Hair follicular keratinocyte (primary cell): Measurements from ENCODE around the gene UBXN4.

DNA sequence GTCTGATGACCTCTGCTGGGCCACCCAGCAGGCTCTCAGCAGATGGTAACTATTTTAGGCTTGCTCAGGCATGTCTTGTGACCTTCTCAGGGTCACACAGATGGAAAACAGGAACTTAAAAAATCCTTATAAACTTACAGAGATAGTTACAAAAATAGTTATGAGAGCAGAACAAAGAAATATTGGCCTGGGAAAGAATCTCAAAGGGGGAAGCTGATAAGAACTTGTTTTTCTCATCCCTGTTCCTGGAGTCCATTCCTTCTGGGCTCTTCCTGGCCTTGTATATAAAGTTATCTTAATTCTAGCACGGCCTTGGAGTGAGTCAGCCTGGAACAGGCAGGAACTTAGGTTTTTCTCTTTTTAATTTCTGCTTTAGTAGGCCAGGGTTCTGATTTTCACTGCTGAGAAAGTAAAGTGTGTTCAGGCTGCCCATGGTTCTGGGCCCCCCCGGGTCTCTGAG lies 141.4 kb downstream of the CCDC74A start:
- RAMPAGE, long total RNA: no peak

GRCh38 chr2:132037628-132038293 lies 124.0 kb downstream of the ANKRD30BL start:
- RAMPAGE, long total RNA: no peak

DNA sequence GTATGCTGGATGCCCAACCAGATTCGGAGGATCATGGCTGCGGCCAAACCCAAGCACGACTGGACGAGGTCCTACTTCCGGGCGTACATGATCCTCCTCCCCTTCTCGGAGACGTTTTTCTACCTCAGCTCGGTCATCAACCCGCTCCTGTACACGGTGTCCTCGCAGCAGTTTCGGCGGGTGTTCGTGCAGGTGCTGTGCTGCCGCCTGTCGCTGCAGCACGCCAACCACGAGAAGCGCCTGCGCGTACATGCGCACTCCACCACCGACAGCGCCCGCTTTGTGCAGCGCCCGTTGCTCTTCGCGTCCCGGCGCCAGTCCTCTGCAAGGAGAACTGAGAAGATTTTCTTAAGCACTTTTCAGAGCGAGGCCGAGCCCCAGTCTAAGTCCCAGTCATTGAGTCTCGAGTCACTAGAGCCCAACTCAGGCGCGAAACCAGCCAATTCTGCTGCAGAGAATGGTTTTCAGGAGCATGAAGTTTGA lies 24.8 kb downstream of the LYPD1 start:
- RAMPAGE, long total RNA: no peak

- RAMPAGE, long total RNA: no peak
These were observed 886 bp downstream of the LYPD1 start for GRCh38 chr2:132668842-132669796.

- RAMPAGE, long total RNA: no peak
These were observed 64.1 kb upstream of the LYPD1 start for GRCh38 chr2:132734107-132734545.

- RAMPAGE, long total RNA: no peak
These were observed 11.0 kb upstream of the NCKAP5 start for GRCh38 chr2:133579200-133579681.

GRCh38 chr2:133765589-133766260 lies 197.5 kb upstream of the NCKAP5 start:
- RAMPAGE, long total RNA: no peak

- RAMPAGE, long total RNA: no peak
These were observed 166.7 kb upstream of the MGAT5 start for GRCh38 chr2:134087175-134087641.

DNA sequence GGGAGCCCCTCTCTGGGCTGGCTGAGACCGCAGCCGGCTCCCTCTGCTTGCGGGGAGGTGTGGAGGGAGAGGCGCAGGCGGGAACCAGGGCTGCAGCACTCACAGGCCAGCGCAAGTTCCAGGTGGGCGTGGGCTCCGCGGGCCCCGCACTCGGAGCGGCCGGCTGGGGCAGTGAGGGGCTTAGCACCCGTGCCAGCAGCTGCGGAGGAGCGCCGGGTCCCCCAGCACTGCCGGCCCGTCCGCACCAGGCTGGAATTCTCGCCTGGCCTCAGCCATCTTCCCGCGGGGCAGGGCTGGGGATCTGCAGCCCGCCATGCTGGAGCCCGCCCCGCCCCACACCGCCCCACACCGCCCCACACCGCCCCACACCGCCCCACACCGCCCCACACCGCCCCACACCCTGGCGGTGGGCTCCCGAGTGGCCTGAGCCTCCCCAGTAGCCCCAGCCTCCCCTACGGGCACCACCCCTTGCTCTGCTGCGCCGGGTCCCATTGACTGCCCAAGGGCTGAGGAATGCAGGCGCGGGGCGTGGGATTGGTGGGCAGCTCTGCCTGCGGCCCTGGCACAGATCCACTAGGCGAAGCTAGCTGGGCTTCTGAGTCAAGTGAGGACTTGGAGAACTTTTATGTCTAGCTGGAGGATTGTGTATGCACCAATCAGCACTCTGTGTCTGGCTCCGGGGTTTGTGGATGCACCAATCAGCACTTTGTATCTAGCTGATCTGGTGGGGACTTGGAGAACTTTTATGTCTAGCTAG lies 123.8 kb upstream of the MGAT5 start:
- RAMPAGE, long total RNA: no peak

DNA sequence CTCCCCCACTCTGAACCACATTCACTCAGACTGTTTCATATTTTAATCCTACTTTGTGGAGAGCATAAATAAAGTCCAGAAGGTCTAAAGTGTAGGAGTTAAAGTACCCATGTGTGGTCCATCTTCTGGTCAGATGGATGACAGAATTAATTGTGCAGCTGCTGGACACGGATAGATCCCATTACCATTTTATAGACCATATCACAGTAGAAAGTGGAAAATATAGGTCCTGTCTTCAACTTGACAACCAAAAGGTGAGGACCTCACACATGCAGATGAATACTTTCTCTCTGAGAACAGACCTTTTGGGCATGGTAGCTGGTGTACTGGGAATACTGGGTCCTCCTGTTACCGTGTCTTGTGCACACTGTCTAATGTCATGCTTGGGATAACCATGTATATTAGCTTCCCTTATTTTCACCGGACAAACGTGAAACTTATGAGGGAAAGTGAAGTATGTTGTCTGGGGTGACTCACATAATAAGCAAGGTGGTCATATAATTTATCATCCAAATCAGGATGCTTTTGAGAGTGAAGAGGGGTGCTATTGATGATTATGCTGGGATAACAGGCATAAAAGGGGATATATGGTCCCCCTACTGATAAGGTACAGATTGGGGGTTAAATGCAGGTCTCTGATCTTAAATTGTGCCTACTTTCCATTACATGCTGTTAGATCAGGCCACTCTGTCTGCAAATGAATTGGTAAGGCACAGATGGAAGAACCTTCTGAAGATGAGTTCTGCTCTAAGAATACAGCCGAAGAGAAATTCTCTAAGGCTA lies 115.4 kb upstream of the MGAT5 start:
- RAMPAGE, long total RNA: no peak

- RAMPAGE, long total RNA: no peak
These were observed 49.8 kb upstream of the MGAT5 start for GRCh38 chr2:134203999-134204572.

DNA sequence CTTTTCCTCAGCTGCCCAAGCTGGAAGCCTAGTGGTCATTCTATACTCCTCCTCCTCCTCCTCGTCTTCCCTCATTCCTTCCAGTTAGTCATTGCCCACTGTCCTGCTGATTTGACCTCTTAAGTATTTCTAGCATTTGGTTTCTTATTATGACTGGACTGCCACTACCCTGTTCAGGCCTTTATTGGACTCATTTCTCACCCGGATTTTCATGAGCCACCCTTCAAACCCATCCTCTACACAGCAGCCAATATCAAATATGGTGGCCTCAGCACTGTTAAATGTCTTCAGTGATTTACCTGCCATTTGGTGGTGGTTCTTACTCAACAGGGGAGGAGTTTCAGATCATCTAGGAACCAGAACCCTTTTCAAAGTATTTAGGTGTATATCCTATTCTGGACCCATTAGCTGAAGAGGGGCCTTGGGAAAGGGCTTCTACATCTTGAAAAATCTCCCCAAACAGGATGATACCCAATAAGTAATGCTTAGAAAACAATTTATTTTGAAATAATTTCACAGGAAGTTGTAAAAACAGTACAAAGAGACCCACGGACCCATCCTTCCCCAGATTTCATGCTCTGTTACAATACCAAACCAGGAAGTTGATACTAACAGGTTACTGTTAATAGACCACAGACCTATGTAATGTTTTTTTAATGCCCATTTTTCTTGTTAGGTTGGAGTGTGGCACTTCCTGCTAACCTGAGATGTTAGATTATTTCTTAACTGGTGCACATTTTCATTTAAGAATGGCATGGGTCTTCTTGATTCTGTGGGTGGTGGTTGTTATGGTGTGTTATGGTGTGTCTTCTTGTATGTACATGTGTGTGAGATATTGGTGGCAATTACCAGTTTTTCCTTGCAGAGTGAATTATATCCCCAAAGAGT lies 21.6 kb upstream of the MGAT5 start:
- RAMPAGE, long total RNA: no peak

- RAMPAGE, long total RNA: no peak
These were observed 1.7 kb upstream of the MGAT5 start for GRCh38 chr2:134251955-134252845.

DNA sequence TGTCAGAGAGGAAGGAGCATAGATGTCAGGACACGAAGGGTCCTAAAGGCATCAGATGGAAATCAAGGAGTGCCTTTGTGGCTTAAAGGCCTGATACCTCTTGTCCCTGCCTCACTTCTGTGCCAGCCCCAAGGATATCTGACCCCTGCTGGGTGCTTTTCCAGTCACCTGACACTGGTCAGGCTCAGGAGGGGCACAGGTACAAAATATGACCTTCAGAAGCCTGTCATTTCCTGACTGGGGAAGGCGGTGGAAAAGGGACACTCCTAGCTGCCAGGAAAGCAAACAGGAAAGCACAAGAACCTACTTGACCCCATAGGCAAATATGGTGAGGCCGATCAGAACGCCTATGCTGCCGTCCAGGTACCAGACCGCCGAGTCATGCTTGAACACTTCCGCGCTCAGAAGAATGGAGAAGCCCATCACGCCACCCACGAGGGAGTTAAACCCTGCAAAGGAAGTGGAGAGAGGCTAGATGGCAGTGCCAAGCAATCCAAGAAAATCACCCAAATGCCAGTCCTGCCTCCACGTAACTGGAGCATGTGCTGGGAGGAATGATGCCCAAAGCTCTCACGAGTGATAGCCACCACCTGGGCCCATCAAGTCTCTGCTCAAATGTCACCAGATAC lies 204.0 kb downstream of the MGAT5 start:
- RAMPAGE, long total RNA: no peak

DNA sequence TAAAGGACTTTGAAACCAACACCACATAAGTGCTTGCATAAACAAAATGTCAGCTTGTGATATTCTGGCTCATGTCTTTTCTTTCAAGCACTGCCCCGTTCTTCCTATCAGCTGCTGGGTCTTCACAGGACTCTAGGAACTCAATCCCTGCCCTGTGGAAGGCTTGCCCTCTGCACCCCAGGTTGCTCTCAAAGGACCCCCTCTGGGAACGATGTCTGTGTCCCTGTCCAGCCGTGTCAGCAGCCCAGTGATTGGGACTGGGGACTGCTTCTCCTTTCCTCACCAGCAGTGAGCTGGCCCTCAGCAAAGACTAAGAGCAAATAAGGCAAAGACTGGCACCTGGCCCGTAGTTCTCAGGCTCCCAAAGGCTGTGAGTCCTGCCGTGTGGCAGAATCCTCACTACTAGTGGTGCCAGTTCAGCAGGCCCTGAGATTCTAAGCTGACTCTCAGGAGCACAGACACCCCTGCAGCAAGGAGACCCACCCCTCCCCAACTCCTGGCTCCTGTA lies 47.9 kb downstream of the TMEM163 start:
- RAMPAGE, long total RNA: no peak

GRCh38 chr2:135084596-135085312 lies 32.7 kb downstream of the RAB3GAP1 start:
- RAMPAGE, long total RNA: no peak

- RAMPAGE, long total RNA: start-site peak on the plus strand at chr2:135741744-135741899, 658 and 75 reads in 2 replicates
These were observed at the start of gene UBXN4 for GRCh38 chr2:135741408-135742433. UBXN4 (plus strand) TSS chr2:135741855.

GRCh38 chr2:135770414-135770908 lies 28.8 kb downstream of the UBXN4 start:
- RAMPAGE, long total RNA: no peak

DNA sequence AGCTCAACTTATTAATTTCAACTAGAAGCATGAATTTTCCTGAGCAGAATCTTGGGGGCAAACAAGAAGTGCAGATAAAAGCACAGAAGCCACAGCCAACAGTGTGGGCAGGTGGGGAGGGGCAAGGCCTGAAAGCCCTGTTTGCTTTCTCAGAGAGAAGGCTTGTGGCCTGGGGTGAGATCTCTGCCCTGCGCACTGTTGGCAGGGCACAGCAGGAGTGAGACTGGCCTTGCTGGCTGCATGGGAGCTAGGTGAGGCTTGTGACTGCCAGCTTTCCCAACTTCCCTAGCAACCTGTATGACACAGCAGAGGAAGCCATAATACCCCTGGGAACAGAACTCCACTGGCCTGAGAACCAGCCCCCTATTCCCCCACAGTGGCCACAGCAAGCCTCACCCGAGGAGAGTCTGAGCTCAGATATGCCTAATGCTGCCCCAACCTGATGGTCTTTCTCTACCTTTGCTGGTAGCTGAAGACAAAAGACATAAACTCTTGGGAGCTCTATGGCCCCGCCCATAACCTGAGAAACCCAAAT lies 44.6 kb downstream of the LCT start:
- RAMPAGE, long total RNA: no peak

DNA sequence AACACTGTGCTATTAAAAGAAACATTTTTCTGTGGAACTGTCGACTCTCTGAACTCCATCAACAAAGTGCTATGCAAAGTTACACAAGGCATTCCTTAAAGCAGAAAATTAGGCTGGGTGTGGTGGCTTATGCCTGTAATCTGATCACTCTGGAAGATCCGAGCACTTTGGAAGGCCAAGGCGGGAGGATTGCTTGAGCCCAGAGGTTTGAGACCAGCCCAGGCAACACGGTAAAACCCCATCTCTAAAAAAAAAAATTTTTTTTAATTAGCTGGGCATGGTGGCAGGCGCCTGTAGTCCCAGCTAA lies 13.0 kb downstream of the MCM6 start:
- RAMPAGE, long total RNA: no peak